ENCODE results near the gene EZH1.

DNA sequence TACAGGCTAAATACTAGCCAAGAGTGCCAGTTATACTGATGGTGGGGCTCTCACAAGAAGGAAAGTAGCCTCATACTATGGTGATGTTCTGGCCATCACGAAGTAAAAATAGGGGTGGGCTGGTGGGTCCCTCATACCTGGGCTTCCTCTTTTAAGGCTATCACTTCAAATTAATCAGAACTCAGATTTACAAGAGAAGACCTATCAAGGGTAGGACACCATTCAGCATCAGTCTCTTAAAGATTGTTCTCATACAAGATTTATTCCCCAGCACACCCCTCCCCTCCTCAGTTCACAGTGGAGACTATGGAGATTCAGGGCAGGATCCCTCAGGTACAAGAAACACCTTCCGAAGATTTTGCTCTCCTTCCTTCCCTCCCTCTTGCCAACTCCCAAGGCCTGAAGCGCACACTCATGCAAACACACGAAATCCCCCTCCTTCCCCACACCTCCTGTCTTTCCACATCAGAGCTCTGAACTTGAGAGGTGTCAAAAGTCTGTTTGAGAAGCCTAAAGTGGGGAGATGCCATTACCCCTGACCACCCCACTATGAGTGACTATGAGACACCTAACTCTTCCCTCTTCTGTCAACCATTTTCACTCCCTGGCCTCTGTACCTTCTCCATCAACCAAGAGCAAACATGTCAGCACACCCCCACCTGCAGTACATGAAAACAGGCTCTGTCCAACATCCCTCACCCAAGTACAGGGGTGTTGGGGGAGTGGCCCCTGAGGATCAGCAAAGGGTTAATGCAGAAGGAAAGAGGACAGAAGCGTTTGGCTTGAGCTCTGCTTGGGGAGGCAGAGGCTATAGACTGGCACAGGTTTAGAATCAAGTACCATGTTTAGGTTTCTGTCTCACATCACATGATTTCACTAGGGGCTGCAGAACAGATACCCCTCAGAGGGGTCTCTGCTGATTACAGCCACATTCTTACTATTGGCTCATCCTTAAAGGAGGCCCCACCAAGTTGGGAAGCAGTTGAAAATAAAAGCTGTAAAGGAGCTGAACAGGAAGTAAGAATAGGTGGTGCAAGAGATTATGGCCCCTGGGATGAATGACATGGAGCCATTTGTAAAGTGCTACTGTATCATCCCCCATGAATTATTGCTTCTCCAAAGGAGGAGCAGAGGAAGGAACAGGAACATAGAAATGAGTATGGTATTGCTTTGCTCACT lies 2.1 kb upstream of the PSMC3IP start:
- PRO-cap: no peak

DNA sequence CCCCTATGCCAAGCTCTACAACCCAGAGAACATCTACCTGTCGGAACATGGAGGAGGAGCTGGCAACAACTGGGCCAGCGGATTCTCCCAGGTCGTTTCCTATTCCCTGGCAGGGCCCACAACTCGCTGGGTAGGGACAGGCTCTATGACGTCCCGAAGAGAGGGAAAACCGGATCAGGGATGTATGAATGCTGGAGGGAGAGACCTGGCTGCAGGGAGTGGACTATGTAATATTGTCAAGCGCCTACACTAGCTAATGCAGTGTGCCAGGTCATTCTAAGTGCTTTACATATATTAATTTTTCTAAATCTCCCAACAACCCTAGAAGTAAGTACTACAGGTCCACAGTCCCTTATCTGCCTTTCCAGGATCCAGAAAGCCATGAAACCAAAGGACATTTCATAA lies 1.0 kb downstream of the TUBG1 start:
- PRO-cap: no peak

DNA sequence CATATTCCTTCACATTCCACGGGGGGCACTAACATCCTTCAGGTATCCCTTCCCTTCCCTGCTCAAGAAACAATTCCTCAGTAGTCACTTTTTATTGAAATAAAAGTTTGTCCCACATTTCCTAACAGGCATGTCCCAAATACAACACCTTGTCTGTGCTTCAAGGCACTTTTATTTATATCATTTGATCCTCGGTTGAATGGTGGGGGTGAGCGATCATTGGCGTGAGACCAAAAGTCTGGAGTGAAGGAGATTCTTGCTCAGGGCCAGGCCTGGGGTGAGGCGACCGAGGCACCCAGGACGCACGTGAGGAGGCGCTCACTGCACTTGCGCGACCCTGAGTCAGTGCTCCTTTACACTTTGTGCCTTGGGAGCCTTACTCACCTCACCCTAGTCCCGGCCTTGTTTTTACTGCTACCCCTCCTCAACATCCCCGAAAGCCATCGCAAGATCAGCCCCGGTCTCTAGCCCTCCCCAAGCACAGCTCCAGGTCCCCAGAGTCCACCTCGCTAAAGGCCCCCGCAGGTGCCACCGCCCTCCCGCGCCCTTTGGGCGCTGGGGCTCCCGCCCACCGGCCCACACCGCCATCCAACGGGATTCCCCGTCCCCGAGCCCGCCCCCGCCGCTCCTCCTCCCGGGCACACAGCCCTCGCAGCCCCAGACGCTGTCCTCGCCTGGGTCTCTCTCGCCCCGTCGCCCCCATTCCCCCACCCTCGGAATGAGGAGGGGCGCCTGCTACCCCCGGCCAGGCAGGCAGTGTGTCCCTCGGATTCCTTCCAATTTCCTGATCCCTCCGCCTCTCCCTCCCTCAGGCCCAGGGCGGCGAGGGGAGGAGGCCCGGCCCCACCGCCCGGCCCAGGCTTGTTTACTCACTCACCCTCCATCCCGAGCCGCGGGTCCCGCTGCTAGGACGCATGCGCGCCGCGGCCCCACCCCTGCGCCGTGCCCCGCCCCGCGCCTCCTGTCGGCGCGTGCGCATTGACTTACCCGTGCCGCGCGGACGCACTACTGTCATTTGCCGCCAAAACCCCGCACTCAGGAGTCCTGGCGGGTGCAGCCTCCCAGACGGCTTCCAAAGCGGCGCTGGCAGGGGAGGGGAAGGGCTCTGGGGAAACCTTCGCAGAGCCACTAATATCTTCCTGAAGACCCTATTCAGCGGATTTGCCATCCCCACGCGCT lies at the start of gene EZH1:
Gene EZH1, minus strand, starts transcription at position 907 of the 1,179 bp plus-strand sequence.
- PRO-cap: bidirectional peak, plus-strand start at position 356 of the sequence, minus-strand start at position 245 of the sequence; bidirectional peak, plus-strand start at position 660 of the sequence, minus-strand start at position 486 of the sequence; bidirectional peak, plus-strand start at position 1,041 of the sequence, minus-strand start at position 904 of the sequence

GRCh38 chr17:42754806-42755280 lies 6.2 kb upstream of the RAMP2 start:
- PRO-cap: no peak

GRCh38 chr17:42877933-42878406 lies 22.6 kb upstream of the G6PC1 start:
- PRO-cap: no peak

DNA sequence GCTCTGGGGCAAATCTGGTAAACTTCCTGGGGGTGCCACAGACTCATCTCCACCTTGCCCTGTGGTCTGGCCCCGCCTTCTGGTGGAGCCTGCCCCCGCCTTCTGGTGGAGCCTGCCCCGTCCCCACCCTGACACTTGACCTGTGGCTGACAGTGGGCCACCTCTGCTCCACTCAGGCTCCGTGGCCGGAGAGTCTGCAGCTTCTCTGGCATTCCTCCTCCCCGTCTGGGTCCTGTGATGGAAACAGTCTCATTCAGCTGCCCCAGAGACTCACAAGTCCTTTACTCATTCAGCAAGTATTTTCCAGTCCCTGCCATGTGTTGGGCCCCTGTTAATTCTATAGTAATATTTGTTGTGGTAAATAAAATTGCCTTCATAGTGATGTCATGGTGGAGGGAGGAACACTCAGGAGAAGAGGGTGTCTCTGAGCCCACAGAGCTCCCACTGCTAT lies 21.0 kb upstream of the G6PC1 start:
- PRO-cap: no peak

DNA sequence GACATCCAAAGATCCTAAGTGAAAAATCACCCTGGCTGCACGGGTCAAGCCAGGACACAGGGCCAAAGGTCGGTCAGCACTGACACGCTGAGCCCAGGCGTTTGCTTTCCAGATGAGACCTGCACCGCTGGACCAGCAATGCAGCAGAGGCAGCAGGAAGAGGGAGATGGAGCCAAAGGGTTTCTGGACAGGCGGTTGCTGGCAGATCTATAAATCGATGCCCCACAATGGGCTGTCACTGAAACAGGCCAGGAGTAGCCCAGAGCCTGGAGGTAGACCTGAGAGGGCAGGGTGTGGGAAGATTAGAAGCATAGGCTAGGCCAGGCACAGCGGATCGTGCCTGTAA lies 13.8 kb upstream of the G6PC1 start:
- PRO-cap: no peak

GRCh38 chr17:42920788-42921540 lies 20.4 kb downstream of the G6PC1 start:
- PRO-cap: no peak

DNA sequence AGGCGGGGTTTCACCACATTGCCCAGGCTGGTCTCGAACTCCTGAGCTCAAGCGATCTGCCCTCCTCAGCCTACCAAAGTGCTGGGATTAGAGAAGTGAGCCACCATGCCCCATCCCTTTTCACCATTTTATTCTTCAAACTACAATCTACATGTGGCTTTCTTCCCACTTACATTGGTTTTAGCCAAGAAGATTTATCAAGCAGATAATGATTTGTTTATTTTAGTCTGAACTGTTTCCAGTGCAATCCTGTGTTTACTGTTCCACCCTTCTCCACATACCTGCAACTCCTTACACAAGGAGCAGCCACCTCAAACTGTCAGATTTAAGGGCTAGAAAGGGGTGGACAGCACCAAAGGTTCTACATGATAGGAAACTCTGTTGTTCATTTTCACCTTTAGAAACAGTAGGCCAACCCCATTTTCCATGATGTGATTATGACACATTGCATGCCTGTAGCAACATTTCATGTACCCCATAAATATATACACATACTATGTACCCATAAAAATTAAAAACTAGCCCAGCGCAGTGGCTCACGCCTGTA lies 1.9 kb downstream of the RUNDC1 start:
- PRO-cap: no peak

GRCh38 chr17:42994285-42994994 lies 3.8 kb upstream of the RPL27 start:
- PRO-cap: no peak

DNA sequence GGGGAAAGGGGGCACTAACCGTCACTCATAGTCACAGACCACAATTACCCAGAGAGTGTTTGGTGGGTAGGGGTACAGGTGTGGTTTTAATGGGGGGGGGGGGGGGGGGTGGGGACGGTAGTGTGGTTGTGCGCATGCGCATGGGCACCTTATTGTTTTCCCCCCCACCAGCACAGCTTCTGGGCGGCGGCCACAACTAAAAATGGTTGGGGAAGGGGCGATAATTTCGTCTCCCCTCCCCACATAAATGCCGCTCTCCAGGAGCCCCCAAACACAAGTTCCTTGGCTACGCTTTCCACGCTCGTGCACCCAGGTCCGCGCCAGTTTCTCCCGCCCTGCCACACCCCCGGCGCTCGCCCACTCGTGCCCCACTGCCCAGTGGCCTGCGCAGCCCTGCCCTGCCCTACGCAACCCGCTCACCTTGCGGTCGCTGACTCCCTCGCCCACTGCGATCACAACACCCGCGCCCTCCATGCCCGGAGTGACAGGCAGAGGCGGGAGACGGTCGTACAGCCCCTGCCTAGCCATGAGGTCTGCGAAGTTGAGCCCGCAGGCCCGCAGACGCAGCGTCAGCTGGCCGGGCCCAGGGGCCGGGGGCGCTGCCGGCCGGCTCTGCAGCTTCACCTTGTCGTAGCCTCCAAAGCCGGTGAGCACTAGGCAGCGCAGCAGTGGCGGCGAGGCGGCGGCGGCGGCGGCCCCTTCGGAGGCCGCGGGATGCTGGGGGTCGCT lies 505 bp downstream of the VAT1 start:
- PRO-cap: no peak

GRCh38 chr17:43035992-43036627 lies 11.1 kb downstream of the RND2 start:
- PRO-cap: no peak

- PRO-cap: bidirectional peak, plus-strand start at chr17:43124598, minus-strand start at chr17:43124541; bidirectional peak, plus-strand start at chr17:43124929, minus-strand start at chr17:43124620
These were observed 711 bp downstream of the BRCA1 start for GRCh38 chr17:43124486-43124819.

GRCh38 chr17:43169805-43169975 lies 1.3 kb upstream of the NBR1 start:
- PRO-cap: bidirectional peak, plus-strand start at chr17:43170042, minus-strand start at chr17:43169891

- PRO-cap: unidirectional peak, plus-strand start at chr17:43241709
These were observed 13.1 kb upstream of the CCDC200 start for GRCh38 chr17:43241611-43241810.

DNA sequence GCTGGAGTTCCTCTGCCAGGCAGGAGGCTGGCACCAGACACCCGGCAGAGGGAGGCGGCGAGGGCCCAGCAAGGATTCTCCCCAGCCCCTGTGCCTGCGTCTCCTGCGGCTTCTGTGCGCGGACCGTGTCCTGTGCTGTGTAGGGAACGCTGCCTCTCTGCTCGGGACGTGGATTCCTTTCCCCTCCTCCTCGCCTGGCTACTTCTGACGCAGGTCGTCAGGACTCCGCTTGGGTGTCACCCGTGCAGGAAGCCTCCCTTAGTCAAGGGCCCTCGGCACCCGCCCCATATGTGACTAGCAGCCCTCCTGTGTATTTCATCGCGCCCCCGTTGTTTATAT lies 18.0 kb upstream of the CCDC200 start:
- PRO-cap: unidirectional peak, minus-strand start at position 203 of the sequence

GRCh38 chr17:43350959-43351504 lies 47.8 kb upstream of the ARL4D start:
- PRO-cap: no peak

DNA sequence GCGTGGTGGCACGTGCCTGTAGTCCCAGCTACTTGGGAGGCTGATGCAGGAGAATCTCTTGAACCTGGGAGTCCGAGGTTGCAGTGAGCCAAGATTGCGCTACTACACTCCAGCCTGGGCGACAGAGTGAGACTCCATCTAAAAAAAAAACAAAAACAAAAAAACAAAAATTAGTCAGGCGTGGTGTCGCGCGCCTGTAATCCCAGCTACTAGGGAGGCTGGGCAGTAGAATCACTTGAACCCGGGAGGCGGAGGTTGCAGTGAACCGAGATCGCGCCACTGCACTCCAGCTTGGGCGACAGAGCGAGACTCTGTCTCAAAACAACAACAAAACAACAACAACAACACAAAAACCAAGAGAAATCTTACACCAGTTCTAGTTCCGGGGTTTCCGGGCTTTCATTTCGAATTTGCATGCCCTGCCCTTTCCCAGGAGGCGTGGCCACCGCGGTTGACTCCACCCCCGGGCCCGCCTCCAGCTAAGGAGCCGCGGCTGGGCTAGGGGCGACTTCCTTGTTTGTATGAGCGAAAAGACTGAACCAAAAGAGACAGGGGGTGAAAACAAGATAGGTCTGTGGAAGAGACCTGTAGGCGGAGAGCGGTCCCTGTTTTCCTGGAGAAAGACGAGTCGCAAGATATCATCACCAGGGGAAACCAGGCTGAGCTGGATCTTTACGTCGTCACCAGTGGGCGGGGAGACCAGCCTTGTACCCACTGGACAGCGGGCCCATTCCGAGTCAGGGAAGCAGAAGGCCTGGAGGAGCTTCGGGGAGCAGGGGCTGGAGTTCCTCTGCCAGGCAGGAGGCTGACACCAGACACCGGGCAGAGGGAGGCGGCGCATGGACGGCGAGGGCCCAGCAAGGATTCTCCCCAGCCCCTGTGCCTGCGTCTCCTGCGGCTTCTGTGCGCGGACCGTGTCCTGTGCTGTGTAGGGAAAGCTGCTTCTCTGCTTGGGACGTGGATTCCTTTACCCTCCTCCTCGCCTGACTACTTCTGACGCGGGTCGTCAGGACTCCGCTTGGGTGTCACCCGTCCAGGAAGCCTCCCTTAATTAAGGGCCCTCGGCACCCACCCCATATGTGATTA lies 10.5 kb upstream of the ARL4D start:
- PRO-cap: bidirectional peak, plus-strand start at position 542 of the sequence, minus-strand start at position 406 of the sequence

DNA sequence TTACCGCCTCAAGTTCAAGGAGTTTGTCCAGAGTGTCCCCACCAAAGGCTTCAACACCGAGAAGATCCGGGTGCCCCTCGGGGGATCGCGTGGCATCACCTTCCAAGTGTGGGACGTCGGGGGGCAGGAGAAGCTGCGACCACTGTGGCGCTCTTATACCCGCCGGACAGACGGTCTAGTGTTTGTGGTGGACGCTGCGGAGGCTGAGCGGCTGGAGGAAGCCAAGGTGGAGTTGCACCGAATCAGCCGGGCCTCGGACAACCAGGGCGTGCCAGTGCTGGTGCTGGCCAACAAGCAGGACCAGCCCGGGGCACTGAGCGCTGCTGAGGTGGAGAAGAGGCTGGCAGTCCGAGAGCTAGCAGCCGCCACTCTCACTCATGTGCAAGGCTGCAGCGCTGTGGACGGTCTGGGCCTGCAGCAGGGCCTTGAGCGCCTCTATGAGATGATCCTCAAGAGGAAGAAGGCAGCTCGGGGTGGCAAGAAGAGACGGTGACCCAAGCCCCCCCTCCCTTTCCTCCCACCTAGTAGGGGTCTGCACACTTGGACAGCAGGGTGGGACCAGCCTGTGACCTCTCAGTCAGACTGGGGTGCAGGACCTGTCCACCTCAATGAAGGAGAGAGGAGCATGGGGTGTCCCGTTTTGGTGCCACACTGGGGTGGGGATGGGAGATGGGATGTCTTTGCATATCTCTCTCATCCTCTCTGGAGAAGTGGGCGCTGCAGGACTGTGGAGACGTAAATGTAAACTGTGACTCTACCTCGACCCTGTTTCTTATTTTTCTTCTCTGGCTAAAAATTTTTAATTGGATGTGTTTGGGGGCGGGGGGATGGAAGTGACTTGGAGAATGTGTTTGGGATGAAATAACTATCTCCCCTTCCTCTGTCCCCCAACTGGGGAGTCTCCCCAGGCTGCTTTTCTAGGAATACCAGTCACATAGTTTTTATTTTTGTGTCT lies 1.3 kb downstream of the ARL4D start:
- PRO-cap: no peak

- PRO-cap: no peak
These were observed 38.9 kb upstream of the DHX8 start for GRCh38 chr17:43444620-43445451.

Measured in NALM6 (cell line).